UCH-1 (cell line): ENCODE measurements around the genes HSD17B14, RPS11 and RCN3.

- RRBS, result 42% methylated on average over 10 of the region's 40 CpGs
Observed at GRCh38 chr19:48734911-48735796, 5.3 kb downstream of the RASIP1 start.

DNA sequence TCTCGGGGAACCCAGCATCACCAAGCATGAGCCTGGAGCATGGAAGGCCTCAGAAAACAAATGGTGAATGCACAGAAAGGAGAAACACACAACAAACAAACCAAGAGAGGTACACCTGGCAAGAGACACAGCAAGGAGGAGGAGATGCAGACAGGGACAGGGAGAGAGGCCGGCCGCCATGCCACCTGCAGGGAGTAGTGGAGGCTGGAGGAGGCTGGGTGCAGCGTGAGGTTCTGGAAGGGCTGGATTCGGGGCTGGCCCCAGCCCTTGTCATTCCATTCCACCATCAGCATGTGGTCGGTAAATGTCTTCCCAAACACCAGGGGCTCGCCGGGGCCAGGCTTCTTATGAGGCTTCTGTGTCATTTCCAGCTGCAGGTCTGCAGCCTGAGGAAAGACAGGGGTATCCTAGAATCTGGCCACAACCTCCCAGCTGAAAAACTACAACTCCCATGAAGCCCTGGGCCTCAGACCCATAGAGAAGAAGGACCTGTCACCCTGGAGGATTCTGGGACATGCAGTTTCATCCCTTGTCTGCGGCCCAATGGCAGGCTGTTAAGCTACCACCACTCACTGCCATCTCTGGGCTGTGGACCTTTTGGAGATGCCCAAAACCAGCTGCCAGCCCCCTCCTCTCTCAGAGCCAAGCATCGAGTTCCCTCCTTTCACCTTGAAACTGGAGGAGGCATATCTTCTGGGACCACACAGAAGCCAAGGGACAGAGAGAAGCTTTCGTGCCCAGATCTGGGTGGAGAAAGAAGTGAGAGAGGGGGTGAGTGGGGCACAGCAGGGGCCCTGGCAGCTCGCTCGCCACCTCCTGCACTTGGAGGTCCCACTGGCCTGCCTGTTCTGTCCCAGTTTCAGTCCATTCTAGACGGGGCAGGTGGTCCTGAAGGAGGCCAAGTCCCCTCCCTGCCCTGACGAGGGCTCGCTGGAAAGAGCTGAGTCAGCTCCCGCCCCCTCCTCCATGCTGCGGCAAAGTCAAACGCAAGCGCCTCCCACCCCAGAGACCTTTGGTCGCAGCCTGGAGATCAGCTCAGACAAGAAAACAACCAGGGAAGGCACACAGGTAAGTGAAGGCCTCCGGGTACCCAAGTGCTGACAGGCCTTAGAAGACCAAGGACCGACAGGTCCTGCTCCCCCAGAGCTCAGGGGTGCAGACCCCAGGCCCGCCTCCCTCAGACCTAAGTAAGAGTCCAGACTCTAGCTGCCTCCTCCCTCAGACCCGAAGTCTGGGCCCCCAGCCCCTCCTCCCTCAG, 4.1 kb downstream of the BCAT2 start:
- RRBS, result no CpG with 5 or more reads among the region's 25 CpGs

- RRBS, result 24% methylated on average over 10 of the region's 46 CpGs
Observed at GRCh38 chr19:48835538-48836773, at the start of gene HSD17B14. Gene HSD17B14 (minus strand): TSS chr19:48836491.

GRCh38 chr19:48874352-48875127, 2.3 kb downstream of the PPP1R15A start:
- RRBS, result no CpG with 5 or more reads among the region's 17 CpGs

DNA sequence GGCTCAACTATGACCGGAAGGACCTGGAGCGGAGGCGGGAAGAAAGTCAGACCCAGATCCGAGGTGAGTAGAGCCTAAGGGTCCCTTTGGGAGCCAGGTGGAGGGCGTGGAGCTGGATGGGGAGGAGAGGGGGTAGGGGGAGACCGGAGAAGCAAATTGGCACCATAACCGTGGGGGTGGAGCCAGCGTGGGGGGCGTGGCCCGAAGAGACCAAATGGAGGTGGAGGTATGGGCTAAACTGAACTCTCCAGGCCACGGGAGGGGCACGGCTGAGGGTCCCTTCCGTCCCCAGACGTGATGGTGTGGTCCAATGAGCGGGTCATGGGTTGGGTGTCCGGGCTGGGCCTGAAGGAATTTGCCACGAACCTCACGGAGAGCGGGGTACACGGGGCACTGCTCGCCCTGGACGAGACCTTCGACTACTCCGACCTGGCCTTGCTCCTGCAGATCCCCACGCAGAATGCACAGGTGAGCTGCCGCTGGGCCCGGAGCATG, 6.4 kb downstream of the HRC start:
- RRBS, result 6% methylated on average over 1 of the region's 27 CpGs

DNA sequence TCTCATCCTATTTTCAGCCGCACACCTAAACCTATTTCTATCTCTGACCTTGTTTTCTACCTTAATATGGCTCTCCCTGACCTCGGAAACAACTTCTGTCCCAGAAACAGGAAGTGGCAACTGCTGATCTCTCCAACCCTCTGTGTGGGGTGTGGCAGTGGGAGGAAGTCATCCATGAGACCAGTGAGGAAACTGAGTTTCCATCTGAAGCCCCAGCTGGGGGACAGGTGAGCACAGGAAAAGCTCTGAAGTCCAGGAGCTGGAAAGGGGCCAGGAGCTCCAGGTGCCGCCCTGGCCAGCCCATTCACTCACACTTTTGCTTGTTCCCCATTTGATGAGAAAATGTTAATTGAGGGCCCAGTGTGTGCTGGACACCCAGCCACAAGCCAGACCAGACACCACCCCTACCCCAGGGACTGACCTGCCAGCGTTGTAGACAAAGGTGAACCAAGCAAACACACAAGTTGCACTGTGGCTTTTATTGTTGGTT, 13.5 kb downstream of the PTH2 start:
- RRBS, result no CpG with 5 or more reads among the region's 4 CpGs

DNA sequence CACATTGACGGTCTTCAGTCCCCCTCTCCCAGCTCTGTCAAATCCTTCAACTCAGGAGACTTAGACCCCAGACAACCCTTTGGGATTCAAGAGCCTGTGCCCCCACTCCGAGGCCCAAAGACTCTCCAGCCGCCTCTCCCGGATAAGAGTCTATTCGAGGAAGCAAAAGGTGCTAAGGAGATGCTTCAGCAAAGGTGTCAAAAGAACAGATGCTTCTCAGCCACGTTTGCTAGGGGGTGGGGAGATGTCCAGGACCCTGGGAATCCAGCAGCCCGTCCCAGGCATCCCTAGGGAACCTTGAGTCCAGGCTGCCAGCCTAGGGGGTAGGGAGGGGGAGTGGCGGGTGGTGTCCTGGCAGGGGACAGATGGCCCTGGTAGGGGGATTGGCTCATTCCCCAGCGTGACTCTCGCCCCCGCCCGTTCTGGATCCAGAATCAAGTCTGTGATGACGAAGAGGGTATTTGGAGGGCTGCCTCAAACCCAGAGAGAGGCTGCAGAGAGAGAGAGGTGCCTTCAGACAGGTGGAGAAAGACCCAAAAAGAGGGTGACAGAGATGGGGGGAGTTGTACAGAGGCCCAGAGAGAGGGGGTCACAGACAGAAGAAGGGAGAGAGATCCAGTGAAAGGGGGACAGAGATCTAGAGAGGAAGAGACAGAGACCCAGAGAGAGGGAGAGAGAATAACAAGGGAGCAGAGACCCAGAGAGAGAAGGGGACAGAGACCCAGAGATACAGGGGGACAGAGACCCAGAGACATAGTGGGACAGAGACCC, 4.1 kb downstream of the SLC17A7 start:
- RRBS, result no CpG with 5 or more reads among the region's 13 CpGs

DNA sequence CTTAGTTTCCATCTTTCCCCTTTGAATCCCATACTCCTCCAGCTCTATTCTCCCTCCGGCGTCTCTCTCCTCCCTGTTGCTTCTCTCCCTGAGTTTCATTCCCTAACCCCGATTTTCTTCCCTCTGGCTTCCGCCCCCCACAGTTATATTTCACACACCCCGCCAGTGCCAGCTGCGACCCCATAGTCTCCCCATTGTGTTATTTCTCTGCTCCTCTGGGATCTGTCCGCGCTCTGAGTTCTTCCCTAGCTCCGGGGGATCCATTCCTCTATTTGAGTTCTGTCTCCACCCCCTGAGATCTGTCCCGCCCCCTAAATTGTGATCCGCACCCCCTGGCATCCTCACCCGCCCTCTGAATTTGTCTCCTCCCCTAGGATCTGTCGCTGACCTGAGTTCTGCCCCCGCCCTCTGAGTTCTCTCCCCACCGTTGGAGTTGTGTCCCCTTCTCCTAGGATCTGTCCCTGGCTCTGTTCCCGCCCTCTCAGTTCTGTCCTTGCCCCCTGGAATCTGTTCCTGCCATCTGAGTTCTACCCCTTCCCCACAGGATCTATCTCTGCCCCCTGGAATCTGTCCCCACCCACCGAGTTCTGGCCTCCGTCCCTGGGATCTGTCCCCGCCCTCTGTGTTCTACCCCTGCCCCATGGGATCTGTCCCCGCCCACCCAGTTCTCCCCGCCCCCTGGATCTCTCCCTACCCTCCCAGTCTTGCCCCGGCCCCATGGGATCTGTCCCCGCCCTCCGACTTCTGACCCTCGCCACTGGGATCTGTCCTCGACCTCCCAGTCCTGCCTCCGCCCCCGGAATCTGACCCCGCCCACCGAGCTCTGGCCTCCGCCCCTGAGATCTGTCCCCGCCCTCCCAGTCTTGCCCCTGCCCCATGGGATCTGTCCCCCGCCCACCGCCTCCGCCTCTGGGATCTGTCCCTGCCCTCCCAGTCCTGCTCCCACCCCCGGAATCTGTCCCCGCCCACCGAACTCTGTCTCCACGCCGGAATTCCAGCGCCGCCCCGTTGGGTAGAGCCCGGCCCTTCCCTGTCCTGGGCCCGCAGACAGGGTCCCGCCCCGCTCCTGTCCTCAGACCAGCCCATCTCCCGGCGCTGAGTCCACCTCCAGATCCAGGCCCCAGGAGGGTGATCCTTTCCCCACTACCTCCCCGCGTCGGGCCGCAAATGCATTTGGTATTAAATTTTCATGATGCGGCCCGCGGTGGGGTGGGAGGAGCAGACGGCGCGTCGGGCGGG, 1.2 kb upstream of the SLC17A7 start:
- RRBS, result 11% methylated on average over 12 of the region's 61 CpGs

- RRBS, result 75% methylated on average over 8 of the region's 39 CpGs
Observed at GRCh38 chr19:49447240-49448055, 4.2 kb downstream of the PIH1D1 start.

- RRBS, result no CpG with 5 or more reads among the region's 28 CpGs
Observed at GRCh38 chr19:49475722-49476665, 2.0 kb downstream of the FLT3LG start.

DNA sequence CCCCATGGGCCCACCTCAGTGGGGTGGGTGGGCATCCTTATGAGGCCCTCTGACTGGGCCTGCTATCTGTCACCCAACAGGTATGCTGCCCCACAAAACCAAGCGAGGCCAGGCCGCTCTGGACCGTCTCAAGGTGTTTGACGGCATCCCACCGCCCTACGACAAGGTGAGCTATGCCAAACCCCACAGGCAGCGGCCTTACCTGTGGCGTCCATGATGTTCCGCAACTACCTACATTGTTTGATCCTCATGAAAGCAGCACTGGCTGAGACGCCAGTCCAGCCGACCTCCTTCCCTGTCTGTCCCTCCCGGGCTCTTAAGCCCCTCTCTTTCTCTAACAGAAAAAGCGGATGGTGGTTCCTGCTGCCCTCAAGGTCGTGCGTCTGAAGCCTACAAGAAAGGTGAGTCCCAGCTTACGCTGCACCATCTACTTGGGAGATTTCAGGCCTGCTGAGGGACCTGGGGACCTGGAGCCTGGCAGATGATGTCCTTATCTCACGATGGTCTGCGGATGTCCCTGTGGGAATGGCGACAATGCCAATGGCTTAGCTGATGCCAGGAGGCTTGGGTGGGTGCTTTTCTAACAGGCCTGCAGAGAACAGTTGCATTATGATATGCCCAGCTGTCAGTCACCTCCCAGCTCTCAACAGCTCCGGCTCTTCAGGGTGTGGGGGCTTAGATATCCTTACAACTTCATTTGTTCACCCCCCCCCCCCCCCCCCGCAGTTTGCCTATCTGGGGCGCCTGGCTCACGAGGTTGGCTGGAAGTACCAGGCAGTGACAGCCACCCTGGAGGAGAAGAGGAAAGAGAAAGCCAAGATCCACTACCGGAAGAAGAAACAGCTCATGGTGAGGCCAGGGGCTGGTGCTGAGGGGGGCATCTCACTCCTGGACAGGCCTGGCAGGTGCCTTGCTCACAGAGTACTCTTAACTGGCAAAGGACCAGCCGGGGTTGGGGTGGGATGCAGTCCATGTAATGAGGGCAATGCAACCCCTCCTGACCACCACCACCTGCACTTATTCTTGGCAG, 3.6 kb downstream of the RPL13A start:
- RRBS, result no CpG with 5 or more reads among the region's 25 CpGs

- RRBS, result 3% methylated on average over 13 of the region's 64 CpGs
Observed at GRCh38 chr19:49495819-49496594, at the start of gene RPS11. Gene RPS11 (plus strand): TSS chr19:49496434.

DNA sequence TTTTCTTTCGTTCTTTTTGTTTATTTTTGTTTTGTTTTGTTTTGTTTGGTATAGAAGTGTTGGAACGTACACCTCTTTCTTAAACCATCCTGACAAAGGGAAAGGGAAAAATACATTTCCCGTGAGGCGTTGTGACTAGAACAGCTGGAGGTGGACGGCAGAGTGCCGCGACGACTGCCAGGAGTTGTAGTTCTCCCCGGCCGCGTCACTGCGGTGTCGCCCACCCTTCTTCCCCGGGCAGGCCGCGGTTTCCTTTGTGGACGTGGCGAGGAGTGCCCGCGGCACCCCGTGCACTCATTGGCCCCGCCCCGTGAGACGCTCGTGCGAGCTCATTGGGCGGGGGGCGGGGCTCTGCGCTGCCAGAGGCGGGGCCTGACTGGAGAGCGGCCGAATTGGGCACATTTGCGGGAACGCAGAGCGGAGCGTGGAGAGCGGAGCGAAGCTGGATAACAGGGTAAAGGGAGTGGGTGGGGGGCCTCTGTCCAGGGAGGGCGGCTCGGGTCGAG, at the start of gene RCN3:
RCN3 (plus strand) TSS at position 399 of the 506 bp plus-strand sequence.
- RRBS, result no CpG with 5 or more reads among the region's 41 CpGs

GRCh38 chr19:49672001-49672713, 4.9 kb upstream of the PRMT1 start:
- RRBS, result no CpG with 5 or more reads among the region's 25 CpGs

- RRBS, result no CpG with 5 or more reads among the region's 7 CpGs
Observed at GRCh38 chr19:49758113-49758647, 4.9 kb downstream of the TSKS start.

GRCh38 chr19:49801315-49801906, 11.7 kb downstream of the FUZ start:
- RRBS, result no CpG with 5 or more reads among the region's 34 CpGs

DNA sequence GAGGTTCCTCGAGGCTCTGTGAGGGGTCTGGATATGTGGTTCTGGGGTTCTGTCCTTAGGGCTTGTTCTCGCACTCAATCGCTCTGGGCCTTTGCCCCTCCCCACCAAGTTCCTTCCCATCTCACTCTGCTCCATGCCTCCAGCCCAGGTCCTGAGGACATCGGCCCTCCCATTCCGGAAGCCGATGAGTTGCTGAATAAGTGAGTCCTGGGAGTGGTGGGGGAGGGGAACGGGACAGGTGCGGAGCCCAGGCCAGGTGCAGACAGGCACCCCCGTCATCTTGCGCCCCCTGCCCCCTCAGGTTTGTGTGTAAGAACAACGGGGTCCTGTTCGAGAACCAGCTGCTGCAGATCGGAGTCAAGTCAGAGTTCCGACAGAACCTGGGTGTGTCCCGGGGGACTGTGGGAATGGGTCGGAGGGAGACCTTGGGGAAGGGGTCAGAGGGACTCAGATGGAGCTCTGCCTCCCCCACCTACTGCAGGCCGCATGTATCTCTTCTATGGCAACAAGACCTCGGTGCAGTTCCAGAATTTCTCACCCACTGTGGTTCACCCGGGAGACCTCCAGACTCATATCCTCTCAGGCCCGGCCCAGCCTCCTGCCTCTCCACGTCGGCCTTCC, 10.2 kb downstream of the FUZ start:
- RRBS, result 88% methylated on average over 3 of the region's 22 CpGs

GRCh38 chr19:49812599-49812990, 497 bp downstream of the FUZ start:
- RRBS, result no CpG with 5 or more reads among the region's 9 CpGs

DNA sequence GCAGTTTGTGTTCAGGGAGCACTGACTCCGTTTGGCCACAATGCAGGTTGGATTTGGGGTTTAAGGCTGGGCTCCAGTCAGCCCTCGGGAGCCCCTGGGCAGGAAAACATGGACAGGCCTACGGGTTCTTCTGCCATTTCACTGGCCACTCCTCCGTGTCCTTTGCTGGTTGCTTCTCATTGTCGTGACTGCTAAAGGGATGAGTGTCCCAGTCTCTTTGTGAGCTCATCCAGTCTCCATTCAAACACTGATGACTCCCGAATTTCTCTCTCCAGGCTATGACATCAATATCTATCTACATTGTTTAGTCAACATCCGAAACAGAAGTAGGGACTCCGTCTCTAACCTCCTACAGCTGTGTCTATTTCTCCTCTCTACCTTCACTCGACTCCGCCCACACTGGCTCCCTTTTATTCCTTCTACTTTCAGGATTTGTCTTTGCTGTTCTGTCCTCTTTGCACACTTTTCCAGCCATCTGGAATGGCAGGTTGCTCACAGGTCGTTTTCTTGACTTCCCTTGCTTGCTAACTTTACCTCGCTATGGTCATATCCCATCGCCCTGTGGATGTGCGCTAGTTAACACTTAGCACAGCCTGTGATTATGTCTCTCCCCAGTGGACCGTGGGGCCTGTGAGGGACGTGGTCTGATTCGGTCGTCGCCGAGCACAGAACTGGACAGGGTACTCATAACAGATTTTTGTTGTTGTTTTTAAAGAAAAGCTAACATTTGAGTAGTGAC, 17.6 kb downstream of the PNKP start:
- RRBS, result no CpG with 5 or more reads among the region's 20 CpGs

- RRBS, result no CpG with 5 or more reads among the region's 7 CpGs
Observed at GRCh38 chr19:49857650-49858007, 9.7 kb downstream of the PNKP start.